Mesangial cell (primary cell): Measurements from ENCODE around the gene CHEK2.

DNA sequence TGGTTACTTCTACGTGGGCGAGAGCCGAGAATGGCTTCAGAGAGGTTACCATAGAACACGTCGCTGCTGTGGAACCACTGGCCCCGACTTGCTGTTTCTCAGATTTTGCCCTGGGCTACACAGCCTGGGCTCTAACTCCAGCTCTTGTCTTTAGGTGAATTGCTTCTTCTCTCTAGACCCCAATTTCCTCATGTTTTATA is 80.6 kb upstream of the SEZ6L start:
- RAMPAGE, long total RNA = no peak

DNA sequence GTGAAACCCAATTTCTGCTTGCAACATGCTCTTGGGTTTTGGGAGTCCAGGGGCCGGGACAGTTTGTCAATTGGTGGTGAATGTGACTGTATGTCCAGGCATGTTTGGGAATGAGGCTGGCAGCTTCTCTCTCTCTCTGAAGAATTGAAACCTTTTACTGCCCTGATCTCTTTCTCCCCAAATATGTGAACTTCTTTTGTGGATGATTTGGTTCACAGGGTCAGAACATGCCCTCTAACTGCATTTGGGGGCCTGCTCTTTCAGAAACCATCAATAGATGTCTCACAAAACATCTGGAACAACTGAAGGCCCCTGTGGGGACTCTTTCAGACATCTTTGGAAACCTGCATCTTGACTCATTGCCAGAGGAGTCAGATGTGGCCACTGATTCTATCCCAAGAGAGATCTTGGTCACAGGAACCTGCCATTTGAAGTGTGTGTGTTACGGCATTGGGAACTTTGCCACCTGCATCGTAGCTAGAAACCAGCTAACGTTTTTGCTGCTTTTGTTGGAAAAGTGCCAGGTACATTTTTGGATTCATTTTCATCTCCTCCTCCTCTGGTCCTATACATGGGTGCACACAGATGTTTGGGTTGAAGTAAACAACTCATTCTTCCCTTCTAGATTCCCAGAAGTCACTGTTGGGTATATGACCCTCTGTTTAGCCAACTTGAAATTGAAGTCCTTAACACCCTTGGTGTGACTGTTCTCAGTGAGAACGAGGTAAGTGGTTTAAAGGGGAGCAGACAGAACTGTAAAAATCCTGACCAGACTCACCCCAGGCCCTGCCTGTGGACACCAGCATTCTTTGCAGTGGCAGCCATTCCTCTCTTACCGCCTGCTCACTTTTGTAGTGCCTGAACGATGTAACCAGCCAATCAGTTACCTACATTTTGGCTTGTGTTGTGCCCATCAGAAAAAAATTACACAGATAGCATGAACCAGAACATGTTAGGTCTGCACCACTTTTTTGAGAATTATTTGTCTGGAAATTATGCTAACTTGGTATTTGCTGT is 4.4 kb downstream of the SRRD start:
- RAMPAGE, long total RNA = no peak

DNA sequence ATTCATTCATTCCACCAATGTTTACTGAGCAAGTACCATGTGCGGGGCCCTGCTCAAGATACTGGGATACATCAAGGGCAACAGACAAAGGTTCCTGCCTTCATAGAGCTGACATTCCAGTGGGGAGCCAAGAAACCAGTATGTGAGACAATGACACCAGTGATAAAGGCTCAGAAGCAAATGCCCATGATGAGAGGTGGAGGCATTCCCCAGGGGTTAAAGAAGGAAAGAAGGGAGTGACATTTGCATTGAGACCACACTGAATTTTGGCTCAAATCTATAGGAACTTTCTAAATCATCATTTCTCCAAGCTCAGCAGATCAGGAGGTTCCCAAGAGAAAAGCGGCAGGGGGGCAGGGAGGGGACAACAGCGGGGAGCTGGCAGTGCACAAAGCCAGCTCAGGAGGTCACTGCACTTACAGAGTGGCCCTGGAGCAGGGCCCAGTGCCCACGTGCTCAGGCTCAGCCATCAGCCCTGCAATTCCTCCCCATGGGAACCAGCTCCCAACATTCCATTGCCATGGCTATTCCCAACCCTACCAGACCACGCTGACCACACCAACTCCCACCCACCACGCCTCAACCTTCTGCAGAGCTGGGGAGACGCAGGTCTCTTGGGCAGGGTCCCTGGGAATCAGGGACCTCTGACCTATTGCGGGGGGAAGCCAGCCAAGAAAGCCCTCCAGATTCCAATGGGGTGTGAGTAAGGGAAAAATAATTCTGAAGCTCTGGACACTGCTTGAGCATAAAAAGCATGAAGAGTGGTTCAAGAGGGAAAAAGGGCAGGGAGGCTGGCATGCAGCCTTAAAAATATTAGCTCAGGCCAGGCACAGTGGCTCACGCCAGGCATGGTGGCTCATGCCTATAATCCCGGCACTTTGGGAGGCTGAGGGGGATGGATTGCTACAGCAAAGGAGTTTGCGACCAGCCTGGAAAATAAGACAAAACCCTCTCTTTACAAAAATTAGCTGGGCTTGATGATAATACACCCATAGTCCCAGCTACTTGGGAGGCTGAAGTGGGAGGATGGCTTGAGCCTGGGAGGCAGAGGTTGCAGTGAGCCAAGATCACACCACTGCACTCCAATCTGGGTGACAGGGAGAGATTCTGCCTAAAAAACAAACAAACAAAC is 38.3 kb upstream of the TFIP11 start:
- RAMPAGE, long total RNA = no peak

DNA sequence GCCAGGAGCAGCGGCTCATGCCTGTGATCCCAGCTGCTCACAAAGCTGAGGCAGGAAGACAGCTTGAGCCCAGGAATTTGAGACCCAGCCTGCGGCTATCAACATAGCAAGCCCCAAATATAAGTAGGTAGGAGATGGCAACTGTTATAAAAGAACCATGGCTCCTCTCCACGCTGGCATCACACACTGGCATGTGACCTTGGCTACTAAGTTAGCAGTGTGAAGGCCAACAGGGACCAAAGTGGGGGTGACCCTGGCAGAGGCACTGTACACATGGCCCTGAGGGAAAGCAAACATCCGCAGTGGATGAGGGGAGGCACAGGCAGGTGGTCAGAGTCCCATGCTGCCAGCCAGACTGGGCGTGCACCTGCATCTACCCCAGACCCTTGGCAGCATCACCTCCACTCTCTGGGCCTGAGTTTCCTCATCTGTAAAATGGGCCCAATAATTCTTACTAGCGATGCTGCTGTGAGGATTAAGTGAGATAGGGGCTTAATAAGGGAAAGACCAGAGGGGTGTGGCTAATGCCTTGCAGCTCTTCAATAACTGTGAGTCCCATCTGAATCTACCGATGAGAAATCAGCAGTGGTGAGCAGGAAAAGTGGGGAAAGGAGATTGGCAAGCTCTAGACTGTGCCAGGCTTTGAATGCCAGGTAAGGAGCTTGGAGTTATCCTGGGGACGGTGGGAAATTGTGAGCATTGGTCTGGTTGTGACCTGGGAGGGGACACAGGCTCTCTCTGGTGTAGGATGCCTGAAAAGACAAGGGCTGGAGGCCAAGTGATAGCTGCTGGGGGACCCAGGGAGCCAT is 32.8 kb downstream of the TPST2 start:
- RAMPAGE, long total RNA = no peak

DNA sequence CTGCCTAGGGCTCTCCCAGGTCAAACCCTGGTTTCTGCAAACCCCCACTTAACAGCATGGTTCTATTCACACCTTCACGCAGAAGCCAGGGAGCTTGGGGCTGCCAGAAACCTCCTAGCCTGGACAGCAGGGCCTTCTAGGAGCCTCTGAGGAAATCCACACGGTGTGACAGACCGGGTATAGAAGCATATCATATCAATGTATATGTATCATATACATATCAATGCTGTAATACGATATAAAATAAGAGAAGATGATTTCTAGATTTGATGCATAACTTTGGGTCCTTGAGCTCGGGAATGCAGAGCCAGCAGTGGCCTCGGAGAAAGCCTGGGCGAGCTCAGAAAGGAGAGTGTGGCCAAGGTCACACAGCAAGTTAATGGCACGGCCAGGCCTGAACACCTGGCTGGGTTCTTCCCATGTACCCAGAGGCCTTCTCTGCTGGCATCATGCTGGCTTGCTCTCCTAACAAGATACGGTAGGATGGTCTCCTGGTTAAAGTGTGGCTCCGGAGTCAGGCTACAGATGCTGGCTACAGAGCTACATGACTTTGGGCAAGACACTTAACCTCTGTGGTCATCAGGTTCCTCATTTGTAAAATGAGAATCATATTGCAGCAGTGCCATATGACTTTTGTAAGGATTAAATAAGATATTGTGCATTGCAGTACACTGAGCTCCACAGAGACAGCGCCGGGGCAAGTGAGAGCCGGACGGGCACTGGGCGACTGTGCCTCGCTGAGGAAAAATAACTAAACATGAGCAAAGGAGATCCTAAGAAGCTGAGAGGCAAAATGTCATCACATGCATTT is 30.0 kb downstream of the TPST2 start:
- RAMPAGE, long total RNA = no peak

- RAMPAGE, long total RNA = no peak
These were observed 24.7 kb downstream of the TPST2 start for GRCh38 chr22:26565102-26565677.

GRCh38 chr22:26726875-26728057 is 105.5 kb downstream of the CRYBA4 start:
- RAMPAGE, long total RNA = no peak

GRCh38 chr22:27726109-27727359 is 75.0 kb downstream of the MN1 start:
- RAMPAGE, long total RNA = no peak

DNA sequence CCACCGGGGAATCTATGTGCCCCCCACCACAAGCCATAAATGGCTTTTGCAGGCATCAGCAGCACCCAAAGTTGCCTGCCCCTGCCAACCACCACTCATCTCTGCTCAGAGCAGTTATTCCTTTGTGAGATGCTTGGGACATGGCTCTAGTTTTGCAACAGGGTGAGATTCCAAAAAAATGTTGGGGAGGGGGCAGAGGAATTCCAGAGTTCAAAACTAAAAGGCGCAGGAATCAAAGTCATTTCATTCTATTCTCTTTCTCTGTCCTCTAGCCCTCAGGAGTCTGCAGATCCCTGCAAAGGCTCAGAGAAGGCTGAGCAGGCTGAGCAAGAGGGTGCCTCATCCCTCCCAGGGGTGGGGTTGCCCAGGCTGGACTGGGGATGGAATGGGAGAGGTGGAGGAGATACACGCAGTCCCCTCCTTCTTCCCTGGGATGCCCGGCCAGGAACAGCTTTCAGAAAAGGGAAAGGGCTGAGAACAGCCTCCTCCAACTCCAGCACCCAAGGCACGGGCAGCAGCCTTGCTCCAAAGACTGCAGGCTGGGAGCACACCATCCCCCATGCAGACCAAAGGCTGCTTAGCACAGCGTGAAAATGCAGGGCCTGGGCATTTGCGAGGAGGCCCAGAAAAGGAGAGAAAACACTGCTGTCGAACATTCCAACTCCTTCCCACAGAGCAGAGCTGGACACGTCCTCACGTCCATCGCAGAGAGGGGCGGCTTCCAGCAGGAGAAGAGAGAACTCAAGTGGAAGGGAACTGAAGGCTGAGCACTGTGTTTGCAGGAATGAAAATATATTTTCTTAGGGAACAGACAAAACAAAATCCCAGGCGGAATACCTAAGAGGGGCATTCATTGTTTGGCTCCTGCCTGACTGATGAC is 51.9 kb downstream of the MN1 start:
- RAMPAGE, long total RNA = no peak

DNA sequence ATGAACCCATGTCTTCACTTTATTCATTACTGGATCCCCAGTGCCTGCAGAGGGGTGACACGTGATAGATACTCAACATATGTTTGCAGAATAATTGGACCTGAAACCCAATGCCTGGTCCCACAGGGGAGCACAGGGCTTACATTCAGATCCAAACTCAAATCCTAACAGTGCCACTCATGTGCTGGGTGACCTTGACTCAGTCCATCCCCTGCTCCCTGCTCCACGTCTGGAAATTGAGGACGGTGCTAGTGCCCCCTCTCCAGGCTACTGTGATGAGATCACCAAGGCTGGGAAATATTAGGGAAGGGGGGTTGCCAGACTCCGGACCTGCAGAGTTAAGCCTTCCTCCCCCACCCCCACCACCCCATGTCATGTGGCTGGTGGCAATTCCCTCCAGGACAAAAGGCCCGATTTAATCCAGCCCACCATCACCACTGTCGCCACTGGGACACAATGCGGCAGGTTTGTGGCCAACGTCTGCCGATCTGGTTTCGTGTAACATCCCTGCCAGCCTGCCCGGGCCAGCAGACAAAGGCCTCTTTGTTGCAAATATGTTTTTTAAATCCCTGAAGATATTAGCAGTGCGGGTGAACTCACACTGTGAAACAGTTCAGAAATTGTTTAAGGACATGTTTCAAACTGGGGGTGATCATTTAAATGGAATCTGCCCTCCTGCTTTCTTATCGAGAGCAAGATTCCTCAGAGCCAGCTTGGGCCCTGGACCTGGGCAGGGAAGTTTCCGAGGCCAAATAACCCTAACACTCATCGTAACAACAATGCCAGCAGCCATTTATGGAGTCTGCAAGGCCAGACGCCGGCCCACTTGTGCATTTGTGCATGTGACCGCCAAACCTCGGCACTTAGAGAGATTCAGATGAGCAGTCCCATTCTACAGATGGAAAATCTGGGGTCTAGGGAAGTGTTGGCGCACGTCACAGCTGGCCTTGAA is 19.6 kb upstream of the MN1 start:
- RAMPAGE, long total RNA = no peak

DNA sequence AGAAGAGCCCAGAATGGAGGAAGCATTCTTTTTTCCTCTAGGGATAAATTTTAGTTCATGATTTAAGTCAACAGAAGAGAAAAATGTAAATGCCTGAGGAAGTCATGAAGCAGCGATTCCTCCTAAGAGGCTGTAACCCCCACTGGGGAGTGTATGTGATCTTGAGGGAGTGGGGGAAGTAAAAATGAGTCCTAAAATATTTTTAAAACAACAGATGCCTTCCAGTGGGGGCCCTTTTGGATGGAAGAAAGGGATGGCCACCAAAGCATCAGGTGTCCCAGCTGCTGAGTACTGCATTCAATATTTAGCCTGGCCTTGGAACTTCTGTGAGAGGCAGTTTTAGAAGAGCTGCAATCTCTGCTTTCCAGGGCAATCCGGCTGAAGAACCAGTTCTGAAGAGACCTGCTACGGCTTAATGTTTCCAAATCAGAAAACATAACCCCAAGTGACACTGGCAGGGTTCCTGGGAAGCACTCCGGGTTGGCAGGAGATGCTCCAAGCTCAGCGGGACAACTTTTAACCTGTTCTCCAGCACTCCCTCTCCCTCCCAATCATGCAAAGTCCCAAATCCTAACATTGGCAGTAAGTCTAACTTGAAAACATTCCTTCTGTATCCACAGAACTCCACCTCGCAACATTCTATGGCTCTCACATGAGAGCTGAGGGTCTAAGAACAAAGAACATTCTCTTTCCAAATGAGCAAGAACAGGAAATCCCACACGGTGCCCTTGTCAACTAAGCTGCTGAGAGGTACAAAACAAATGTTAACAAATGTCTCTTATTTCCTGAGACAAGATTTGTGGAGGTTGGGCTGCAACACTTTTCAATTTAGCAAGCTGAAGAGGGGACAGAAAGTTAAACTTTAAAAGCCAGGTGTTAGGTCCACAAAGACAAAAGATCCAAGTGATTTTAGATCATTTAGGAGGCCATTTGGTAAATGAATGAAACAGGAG is 48.4 kb upstream of the MN1 start:
- RAMPAGE, long total RNA = no peak

DNA sequence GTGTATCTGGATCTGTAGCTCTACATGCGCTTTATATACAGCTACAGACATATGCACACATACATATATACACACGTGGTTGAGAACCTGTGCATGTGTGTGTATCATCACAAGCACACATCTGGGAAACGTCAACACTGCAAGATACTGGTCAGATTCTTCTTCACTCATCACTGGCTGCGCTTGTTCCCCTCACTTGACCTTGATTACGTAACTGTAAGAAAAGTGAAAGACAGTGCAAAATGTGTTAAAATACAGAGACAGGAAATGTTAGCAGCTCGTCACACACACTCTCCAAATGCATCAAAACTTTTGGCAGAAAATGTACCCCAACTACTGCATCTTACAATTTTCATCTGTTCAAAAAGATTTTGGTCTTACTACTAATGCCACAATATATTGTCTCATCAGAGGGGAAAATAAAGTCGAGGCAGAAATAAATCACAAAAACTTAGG is 51.9 kb upstream of the MN1 start:
- RAMPAGE, long total RNA = no peak

GRCh38 chr22:27865838-27866126 is 53.3 kb downstream of the PITPNB start:
- RAMPAGE, long total RNA = no peak

- RAMPAGE, long total RNA = no peak
These were observed 51.0 kb downstream of the PITPNB start for GRCh38 chr22:27867969-27868592.

- RAMPAGE, long total RNA = no peak
These were observed 48.5 kb downstream of the PITPNB start for GRCh38 chr22:27870343-27871142.

GRCh38 chr22:27873343-27874234 is 45.5 kb downstream of the PITPNB start:
- RAMPAGE, long total RNA = no peak

DNA sequence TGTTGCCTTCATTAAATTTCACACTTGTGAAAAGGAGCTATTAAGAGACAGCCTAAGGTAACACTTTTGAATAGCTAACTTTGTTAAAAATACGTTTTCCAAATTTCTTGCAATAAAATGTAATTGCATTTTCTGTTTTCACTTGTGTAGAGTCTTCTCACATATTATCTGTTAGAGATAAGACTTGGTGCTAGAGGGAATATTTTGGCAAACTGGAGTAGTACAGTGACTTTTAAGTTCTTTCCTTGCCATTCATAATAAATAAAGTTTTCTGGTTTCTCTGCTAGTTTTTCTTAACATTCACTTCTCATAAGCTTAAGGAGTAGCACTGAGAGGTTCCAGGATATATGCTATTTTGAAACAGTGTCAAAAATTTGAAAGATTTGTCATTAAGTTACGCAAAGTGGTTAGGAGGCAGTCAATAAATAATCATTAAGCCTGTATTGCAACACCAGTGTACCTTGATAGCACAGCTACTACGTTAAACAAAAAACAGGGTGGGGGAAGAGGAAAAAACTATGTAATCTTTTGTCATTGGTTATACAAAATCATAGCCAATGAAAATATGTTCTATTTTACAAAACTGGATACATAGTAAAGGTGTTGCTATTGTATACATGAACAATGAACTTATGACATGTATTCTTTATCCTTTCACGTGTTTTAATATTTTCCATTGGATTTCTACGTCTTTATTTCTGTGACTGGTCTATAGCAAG is 30.3 kb upstream of the PITPNB start:
- RAMPAGE, long total RNA = no peak

GRCh38 chr22:28034610-28035252 is 115.7 kb upstream of the PITPNB start:
- RAMPAGE, long total RNA = no peak

DNA sequence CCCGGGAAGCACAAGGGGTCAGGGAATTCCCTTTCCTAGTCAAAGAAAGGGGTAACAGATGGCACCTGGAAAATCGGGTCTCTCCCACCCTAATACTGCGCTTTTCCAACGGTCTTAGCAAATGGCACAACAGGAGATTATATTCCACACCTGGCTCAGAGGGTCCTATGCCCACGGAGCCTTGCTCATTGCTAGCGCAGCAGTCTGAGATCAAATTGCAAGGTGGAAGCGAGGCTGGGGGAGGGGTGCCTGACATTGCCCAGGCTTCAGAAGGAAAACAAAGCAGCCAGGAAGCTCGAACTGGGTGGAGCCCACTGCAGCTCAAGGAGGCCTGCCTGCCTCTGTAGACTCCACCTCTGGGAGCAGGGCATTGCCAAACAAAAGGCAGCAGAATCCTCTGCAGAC is 272.4 kb upstream of the PITPNB start:
- RAMPAGE, long total RNA = no peak

DNA sequence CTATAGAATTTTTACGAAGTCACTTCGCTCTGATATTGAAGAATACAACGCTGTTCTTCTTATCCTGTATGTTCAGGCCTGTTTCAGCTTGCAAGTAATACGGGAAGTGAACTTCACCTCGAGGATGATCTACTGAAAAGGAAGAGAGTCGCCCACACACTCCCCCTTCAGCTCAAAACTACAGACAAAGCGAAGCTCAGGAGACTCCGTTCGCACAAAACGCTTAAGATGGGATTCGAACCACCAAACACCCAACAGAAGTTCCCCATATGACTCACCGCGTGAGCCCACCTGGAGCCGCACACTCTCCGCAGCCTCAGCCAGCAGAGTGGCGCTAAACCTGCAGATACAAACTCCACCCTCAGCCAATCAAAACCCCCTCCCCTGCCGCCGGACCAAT is at the start of gene CHEK2:
Gene CHEK2, minus strand, starts transcription at position 330 of the 400 bp plus-strand sequence.
- RAMPAGE, long total RNA = start-site peak on the minus strand centred at position 329 of the sequence, 15 bp wide, 96 reads